ENCODE results near the genes CYP4B1, PDZK1IP1 and RNF11.

GRCh38 chr1:46644933-46645603, 23.1 kb downstream of the ATPAF1 start:
- PRO-cap: no peak

DNA sequence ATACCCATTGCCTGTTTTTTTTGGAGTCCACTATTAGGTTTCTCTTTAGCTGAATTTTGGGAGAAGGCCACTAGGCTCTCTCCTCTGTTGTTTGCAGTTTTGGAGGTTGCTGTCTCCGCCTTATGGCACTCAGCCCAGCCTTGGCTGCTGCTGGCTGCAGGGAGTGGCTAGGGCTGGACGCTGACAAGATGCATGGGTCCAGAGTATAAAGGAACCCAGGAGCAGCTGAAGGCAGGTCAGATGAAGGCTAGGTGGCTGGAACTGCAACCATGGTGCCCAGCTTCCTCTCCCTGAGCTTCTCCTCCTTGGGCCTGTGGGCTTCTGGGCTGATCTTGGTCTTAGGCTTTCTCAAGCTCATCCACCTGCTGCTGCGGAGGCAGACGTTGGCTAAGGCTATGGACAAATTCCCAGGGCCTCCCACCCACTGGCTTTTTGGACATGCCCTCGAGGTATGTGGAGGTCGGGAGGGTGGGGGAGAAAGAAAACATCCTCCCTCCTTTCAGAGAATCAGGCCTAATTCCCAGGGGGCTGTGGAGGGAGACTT, at the start of gene CYP4B1:
Gene CYP4B1 (plus strand): TSS at position 234 of the 544 bp plus-strand sequence.
- PRO-cap: unidirectional peak, plus-strand start at position 234 of the sequence

GRCh38 chr1:47189526-47190673, at the start of gene PDZK1IP1:
TSS of gene PDZK1IP1 (minus strand) at chr1:47190036.
- PRO-cap: bidirectional peak, plus-strand start at chr1:47190450, minus-strand start at chr1:47190295; unidirectional peak, plus-strand start at chr1:47190450

DNA sequence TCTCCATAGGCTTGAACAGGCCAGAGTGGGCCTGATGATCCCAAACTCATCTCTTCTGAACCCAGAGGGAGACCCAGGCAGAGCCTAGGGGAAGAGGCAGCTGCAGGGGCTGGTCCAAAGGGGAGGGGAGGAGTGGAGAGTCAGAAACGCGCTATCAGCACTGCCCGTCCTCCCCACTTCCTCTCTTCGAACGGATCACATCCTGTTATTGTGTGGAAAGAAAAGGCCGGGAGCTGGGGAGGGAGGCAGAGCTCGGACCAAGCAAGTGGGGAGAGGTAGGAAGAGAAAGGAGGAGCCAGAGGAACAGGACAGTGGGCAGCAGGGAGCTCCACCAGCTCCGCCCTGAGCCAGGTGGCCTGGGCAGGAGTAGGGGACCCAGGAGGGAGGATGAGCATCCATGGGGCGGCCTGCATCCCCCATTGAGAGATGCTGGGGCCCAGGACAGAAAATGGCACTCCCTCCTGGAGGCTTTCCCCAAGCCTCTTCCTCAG, 20.1 kb downstream of the TAL1 start:
- PRO-cap: no peak

GRCh38 chr1:47228671-47230031, 2.9 kb downstream of the TAL1 start:
- PRO-cap: bidirectional peak, plus-strand start at chr1:47228994, minus-strand start at chr1:47228878

DNA sequence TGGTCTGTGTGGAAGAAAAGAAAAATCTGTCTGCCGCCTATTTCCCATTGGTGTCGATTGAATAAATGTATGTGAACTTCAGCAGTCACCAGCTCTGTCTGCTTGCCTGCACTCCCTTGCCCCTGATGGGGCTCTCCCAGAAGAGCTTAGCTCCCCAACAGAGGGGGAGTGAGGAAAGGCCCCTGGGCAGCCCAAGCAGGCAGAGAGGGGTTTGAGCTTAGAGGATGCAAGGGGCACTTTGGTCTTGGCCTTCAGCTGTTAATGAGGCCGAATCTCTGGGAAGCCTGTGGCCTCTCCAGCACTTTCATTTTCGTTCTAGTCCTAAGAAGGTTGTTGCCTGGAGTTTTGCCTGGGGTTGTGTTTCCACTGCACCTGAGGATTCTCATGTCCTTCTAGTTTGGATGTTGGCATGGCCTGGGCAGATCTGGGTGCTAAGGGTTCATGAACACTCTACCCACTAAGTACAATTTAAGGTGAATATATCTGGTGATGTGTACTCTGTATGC, 2.8 kb downstream of the FOXD2 start:
- PRO-cap: no peak

GRCh38 chr1:47817617-47818297, 179.4 kb downstream of the TRABD2B start:
- PRO-cap: no peak

DNA sequence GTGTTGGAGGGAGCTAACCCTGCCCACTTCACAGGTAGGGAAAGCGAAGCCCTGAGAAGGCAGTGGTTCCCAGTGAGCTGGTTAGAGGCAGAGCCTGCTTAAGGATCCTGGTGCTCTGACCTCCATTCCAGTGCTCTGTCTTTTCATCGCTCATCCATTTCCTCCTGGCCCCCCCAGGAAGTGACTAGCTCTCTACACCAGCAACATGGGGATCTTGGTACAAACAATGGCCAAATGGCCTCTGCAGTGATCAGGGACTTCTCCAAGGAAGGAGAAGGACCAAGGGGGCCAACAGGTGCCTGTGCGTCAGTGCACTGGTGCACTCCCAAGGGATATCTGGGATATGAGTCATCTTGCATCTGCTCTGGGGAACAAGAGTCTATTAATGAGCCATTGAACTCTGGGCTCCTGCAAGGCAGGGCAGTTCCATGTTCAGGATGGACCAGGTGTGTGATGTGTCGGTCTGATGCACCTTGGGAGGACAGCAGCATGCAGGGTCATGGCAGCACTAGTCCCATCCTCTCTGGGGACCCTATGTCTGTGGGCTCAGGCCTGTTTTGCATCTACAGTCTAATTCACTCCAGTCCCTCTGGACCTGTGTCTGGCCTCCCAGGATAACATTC, 125.4 kb downstream of the TRABD2B start:
- PRO-cap: no peak

- PRO-cap: no peak
These were observed 13.0 kb downstream of the TRABD2B start for GRCh38 chr1:47984104-47984586.

GRCh38 chr1:48239308-48240032, 17.0 kb downstream of the SLC5A9 start:
- PRO-cap: no peak

- PRO-cap: no peak
These were observed 30.9 kb downstream of the SLC5A9 start for GRCh38 chr1:48253187-48254087.

DNA sequence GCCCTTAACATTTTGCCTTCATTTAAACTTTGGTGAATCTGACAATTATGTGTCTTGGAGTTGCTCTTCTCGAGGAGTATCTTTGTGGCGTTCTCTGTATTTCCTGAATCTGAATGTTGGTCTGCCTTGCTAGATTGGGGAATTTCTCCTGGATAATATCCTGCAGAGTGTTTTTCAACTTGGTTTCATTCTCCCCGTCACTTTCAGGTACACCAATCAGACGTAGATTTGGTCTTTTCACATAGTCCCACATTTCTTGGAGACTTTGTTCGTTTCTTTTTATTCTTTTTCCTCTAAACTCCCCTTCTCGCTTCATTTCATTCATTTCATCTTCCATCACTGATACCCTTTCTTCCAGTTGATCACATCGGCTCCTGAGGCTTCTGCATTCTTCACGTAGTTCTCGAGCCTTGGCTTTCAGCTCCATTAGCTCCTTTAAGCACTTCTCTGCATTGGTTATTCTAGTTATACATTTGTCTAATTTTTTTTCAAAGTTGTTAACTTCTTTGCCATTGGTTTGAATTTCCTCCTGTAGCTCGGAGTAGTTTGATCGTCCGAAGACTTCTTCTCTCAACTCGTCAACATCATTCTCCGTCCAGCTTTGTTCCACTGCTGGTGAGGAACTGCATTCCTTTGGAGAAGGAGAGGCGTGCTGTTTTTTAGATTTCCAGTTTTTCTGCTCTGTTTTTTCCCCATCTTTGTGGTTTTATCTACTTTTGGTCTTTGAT, 103.6 kb downstream of the SPATA6 start:
- PRO-cap: no peak

DNA sequence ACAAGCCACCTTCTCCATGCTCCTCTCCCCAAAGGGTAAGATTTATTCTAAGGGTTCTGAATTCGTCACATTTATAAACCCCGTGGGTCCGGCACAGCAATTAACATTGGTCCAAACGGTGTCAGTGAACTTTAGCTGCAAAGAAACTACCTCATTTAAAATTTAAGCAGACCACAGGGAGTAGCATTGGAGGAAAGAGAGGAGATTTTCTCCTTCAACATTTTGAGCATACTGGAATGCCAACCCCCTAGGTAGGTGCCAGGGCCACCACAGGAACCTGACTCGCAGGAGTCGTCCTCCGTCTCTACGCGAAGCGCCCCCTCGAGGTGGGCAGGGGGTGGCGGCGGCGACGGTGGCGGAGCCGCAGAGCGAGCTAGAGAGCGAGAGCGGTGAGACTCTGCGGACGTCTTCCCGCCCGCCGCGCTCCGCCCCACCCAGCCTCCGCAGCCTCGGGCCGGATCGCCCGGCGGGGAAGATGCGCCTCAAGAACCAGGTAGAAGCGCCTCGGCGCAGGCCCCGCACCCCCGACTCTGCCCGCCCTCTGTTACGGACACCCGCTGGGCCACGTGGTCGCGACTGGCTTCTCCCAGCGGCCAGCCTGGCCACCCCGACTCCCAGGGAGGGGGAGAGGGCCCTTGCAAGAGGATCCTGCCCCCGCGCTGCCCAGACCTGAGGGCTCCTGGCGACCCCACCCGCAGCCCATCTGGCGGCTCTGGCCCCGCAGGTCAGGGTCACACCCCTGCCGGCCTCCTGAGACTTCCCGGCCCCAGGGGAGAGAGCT, 24.1 kb upstream of the AGBL4 start:
- PRO-cap: no peak

DNA sequence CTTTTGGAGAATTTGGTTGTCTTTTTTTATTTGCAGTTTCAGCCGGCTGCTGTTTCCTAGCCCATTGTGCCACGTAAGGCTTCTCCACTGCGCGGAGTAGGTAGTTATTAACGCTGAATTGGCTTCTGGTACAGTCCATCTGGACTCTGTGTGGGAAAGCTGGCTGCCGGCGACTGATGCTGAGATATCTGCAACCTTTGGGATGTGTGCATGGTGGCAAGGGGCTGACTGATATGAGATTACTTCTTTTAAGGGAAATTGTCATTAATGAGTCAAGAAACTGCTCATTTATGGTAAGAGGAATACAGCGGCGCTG, 2.7 kb upstream of the ELAVL4 start:
- PRO-cap: no peak

GRCh38 chr1:50332752-50333397, 90.4 kb downstream of the DMRTA2 start:
- PRO-cap: no peak

GRCh38 chr1:50970616-50971012, 569 bp downstream of the CDKN2C start:
- PRO-cap: no peak

DNA sequence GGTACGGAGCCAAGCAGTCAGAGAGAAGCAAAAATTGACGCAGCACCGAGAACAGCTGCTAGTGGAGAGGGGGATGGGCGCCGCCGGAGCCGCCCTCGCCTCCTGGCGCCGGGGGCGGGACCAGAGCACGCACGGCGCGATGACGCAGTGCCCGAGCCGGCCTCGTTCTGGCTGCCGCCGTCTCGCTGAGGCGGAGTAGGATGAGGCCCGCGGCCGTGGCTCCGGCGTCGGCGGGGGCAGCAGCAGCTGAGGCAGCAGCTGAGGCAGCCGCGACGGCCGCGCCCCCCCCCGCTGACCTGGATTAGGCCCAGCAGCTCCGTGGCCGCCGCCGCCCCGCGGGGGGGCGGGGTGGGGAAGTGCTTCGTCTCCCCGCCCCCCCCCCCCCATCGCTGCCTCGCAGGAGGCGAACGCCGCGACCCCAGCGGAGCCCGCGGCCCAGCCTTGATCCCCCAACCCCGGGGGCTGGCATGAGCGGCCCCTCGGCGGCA, at the start of gene RNF11:
Gene RNF11 (plus strand): TSS at position 147 of the 488 bp plus-strand sequence.
- PRO-cap: bidirectional peak, plus-strand start at position 198 of the sequence, minus-strand start at position 25 of the sequence

DNA sequence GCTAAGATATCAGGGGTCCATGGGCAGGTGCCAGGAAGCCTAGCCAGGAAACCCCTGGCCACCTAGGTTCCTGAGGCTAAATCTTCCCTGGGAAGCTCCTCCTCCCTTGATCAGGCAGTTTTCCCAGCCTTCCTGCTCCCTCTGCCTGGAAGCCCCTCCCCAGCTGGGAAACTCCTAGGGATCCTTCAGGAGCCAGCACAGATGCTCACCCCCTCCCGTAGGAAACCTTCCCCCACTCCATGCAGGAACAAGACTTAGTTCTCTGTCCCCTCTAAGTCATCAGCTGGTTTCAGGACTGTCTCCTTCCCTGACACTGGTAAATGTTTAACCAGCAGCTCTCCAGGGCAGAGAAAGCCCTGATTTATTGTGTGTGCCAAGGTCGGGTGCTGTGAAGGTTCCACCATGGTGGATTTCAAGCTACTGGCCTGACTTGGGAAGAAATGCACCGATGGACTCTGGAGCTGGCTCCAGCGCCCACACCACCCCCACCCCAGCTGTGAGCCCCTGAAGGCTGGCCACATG, 25.0 kb downstream of the TTC39A start:
- PRO-cap: no peak

- PRO-cap: no peak
These were observed 6.1 kb downstream of the TTC39A start for GRCh38 chr1:51324159-51324842.

GRCh38 chr1:51370872-51371223, 40.5 kb upstream of the TTC39A start:
- PRO-cap: no peak